Spleen (tissue), 7 donors: ENCODE measurements around a stretch of chr3.

- PRO-cap, 4 experiments = no peak in any of the 4 experiments
- RAMPAGE, long total RNA, 4 experiments = no peak in any of the 4 experiments
These were observed 31.4 kb downstream of the TMEM212 start for GRCh38 chr3:171874203-171875291.

- PRO-cap, 4 experiments = peak in 2 of 4 experiments; most common plus-strand start chr3:171975687 (in 2)
- RAMPAGE, long total RNA, 4 experiments = no peak in any of the 4 experiments
These were observed 64.0 kb upstream of the FNDC3B start for GRCh38 chr3:171975359-171975791.

- PRO-cap, 4 experiments = peak in 4 of 4 experiments; most common plus-strand start chr3:172040540 (in 4); most common minus-strand start chr3:172040481 (in 2)
- RAMPAGE, long total RNA, 4 experiments = start-site peak on the plus strand in 1 of 4 experiments, at chr3:172040527-172040577 at its widest, 143 reads per replicate
These were observed 1.3 kb downstream of the FNDC3B start for GRCh38 chr3:172040348-172041368.

DNA sequence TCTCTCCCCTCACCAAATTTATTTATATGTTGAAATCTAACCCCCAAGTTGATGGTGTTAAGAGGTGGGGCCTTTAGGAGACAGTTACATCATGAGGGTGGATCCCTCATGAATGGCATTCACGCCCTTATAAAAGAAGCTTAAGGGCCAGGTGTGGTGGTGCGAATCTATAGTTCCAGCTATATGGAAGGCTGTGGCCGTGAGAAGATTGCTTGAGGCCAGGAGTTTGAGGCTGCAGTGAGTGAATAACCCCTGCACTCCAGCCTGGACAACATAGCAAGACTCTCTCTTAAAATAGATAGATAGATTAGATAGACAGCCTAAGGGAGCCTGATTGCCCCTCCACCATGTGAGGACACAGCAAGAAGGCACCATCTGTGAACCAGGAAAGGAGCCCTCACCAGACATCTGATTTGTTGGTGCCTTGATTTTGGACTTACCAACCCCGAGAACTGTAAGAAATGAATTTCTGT, 24.5 kb downstream of the FNDC3B start:
- PRO-cap, 4 experiments = no peak in any of the 4 experiments
- RAMPAGE, long total RNA, 4 experiments = no peak in any of the 4 experiments

DNA sequence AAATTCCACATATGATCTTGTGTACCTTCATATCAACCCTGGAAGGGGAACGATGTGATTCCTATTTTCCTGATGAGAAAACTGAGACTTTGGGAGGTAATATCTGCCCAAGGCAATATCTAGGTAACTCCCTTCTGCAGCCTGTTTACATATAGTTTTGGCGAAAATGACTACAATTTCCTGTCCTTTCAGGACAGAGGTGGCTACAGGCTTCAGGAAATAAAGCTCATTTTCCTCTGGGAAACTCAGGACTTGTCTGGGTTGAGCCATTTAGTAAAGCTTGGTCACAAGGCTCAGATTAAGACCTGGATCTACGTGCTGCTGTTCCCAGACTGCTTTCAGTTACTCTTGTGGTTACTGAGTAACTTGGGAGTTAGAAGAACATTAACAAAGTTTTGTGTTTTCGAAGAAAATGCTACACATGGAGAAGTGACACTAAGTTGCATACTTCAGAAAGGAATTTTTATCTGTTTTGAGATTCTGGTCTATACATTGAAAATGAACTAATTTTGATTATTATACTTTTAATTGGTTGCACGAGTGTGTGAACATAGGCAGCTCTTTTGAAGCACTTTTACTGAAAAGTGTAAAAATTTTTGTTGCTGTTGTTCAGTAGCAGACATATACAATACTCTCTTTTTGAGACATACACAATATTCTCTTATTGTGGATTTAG, 27.1 kb downstream of the FNDC3B start:
- PRO-cap, 4 experiments = no peak in any of the 4 experiments
- RAMPAGE, long total RNA, 4 experiments = no peak in any of the 4 experiments

GRCh38 chr3:172102523-172102915, 63.1 kb downstream of the FNDC3B start:
- PRO-cap, 4 experiments = no peak in any of the 4 experiments
- RAMPAGE, long total RNA, 4 experiments = no peak in any of the 4 experiments

- PRO-cap, 4 experiments = no peak in any of the 4 experiments
- RAMPAGE, long total RNA, 4 experiments = no peak in any of the 4 experiments
These were observed 171.6 kb downstream of the FNDC3B start for GRCh38 chr3:172210900-172211496.

DNA sequence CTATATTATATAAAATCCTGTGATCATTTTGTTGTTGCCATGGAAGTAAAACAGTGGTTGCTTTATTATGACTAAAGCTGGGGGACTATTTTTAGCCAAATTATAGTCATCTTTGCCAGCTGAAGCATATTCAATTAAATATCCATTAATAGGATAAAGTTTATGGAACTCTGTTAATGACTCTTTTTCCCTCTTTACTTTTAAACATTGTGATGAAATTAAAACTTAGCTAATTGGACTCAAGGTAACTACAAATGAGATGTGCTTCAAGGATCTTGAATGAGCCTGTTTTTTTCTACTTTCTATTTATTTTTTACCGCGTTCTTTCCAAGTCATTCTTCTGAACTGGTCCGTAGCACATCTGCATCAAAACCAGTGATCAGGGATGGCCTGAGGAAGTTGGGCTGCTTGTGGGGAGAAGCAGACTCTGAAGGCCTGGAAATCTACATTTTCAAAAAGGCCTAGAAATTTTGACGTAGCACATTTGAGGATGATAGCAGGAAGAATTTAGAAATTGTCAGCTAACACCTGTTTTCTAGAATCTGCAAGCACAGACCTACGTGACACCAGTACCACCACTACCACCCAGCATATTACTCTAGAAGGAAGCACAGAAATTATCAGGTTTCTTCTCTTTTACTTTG, 172.8 kb downstream of the FNDC3B start:
- PRO-cap, 4 experiments = no peak in any of the 4 experiments
- RAMPAGE, long total RNA, 4 experiments = no peak in any of the 4 experiments

DNA sequence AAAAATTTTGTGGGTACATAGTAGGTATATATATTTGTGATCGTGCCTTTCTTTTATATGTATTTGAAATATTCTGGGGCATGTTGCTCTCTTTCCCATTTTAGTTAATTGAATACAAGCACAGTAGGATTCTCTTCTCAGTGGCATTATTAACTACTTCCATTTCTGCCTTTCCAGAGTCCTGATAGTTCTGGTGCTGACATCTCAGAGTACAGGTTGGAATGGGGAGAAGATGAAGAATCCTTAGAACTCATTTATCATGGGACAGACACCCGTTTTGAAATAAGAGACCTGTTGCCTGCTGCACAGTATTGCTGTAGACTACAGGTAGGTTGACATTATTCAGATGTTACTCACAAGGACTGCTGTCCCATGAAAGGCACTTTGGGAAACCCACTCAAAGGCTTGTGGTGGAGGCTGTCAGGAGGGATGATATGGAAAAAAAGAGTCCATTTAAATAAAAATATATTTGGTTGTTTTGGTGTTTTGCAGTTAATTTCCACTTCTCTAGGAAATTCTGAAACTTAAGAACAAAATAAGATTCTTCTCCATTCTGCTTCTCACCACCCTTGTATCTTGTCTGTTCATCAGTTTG, 101.1 kb downstream of the GHSR start:
- PRO-cap, 4 experiments = no peak in any of the 4 experiments
- RAMPAGE, long total RNA, 4 experiments = no peak in any of the 4 experiments

DNA sequence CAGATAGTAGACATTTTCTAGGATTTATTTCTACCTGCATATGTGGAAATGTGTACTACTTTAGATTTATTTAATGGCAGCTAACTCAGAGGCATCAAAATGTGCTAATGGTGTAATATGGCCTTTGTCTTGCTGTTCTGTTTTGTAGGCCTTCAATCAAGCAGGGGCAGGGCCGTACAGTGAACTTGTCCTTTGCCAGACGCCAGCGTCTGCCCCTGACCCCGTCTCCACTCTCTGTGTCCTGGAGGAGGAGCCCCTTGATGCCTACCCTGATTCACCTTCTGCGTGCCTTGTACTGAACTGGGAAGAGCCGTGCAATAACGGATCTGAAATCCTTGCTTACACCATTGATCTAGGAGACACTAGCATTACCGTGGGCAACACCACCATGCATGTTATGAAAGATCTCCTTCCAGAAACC, 95.6 kb downstream of the GHSR start:
- PRO-cap, 4 experiments = no peak in any of the 4 experiments
- RAMPAGE, long total RNA, 4 experiments = no peak in any of the 4 experiments

DNA sequence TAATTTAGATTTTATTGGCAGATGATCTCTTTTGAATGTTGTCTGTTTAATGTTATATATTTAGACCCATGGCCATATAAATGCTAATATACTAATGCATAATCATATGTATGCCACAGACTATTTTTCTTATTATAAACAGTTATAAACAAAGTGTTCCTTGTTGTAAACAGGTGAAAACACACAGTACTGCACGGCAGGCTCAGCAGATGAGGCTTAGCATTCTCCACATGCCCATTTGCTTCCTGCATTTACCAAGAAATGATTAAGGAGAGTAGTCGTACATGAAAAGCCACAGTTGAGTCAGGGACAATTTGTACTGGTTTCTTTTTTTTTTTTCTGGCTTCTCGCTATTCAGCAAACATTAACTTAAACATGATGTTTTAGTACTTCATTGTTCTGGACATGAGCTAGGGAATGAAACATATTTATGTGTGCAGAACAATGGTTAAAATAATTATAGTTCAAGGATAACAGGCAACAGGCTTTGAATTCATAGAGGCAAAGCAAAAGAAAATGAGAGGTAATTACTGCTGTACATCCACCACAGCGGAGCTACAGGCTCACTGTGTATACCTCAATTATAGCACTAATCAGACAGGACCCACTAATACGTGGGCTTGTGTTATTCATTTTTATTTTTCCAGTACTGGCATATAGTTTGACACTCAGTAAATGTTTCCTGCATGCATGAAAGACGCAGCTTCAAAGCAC, 63.4 kb downstream of the GHSR start:
- PRO-cap, 4 experiments = no peak in any of the 4 experiments
- RAMPAGE, long total RNA, 4 experiments = no peak in any of the 4 experiments

- PRO-cap, 4 experiments = no peak in any of the 4 experiments
- RAMPAGE, long total RNA, 4 experiments = no peak in any of the 4 experiments
These were observed 6.7 kb downstream of the TNFSF10 start for GRCh38 chr3:172516257-172517273.

- PRO-cap, 4 experiments = no peak in any of the 4 experiments
- RAMPAGE, long total RNA, 4 experiments = no peak in any of the 4 experiments
These were observed 77.9 kb upstream of the TNFSF10 start for GRCh38 chr3:172600969-172601596.

DNA sequence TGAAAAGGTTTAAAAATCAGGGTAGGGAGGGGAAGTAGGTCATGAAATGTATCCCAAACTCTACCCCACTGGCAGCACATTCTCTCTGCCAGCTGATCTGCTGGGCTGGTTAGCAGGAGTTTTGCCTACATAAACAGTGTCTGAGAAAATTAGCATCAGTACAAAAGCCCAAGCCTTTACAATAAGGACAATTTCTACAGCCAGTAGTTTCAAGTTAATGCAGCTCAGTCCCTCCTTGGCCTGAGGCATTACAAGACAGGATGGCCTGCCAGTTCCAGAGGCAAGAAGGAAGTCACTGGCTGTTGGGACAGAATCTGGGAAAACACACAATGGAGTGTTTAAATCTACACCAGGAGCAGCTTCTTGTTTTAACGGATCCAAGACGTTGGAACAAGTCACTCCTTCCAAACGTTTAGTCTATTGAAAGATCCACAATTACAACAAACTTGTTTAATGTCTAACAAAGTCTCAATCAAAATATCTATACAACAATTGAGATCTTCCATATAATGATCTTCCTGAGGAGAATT, 32.7 kb downstream of the NCEH1 start:
- PRO-cap, 4 experiments = no peak in any of the 4 experiments
- RAMPAGE, long total RNA, 4 experiments = no peak in any of the 4 experiments

GRCh38 chr3:173396205-173397019, 1.1 kb upstream of the NLGN1 start:
- PRO-cap, 4 experiments = no peak in any of the 4 experiments
- RAMPAGE, long total RNA, 4 experiments = no peak in any of the 4 experiments

DNA sequence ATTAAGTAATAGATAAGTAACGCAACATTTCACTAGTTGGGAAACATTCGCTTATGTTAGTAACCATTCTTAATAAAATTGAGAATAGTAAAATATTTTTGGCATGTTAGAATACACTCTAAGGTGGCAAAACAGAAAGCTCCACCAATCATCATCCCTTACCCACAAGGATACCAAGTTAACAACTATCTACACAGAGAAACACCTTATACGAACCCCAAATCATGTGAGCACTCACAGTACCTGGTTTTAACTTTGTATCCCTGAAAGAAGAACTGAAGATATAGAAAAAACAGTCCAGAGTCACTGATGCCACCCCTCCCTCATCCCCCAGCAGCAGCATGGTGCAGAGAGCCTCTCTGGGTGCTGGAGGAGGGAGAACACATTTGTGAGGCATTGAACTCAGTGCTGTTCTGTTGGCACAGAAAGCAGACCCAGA, 32.0 kb downstream of the NAALADL2 start:
- PRO-cap, 4 experiments = no peak in any of the 4 experiments
- RAMPAGE, long total RNA, 4 experiments = no peak in any of the 4 experiments

GRCh38 chr3:176906414-176906798, 290.9 kb downstream of the TBL1XR1 start:
- PRO-cap, 4 experiments = no peak in any of the 4 experiments
- RAMPAGE, long total RNA, 4 experiments = no peak in any of the 4 experiments

DNA sequence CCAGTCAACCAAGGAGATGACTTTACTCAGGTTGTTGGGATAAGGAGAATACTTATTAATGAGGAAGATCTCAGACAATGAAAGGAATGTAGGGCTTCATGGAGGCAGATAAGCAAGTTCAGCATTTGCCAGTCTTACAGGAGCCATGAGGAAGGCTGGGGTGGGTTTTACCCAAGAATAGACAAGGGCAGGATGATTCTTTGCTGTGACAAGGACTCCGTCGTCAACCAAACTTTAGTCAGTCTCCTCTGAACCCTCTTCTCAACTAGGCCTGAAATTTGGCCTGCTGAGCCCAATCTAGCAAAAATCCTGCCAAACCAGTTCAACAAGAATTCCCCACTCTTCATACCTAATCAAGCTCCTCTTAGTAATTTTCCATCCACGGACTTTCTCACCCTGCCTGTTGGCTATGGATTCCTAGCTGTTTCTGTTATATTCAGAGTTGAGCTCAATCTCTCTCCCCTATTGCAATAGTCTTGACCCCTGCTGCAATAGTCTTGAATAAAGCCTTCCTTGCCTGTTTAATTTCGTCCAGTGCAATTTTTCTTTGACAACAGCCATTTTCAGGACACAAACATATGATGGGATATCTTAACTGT, 280.5 kb downstream of the TBL1XR1 start:
- PRO-cap, 4 experiments = no peak in any of the 4 experiments
- RAMPAGE, long total RNA, 4 experiments = no peak in any of the 4 experiments

- PRO-cap, 4 experiments = no peak in any of the 4 experiments
- RAMPAGE, long total RNA, 4 experiments = no peak in any of the 4 experiments
These were observed 156.1 kb downstream of the TBL1XR1 start for GRCh38 chr3:177041097-177041637.

GRCh38 chr3:177051336-177052015, 145.8 kb downstream of the TBL1XR1 start:
- PRO-cap, 4 experiments = no peak in any of the 4 experiments
- RAMPAGE, long total RNA, 4 experiments = start-site peak on the minus strand in 1 of 4 experiments, at chr3:177051508-177051708 at its widest, 21 to 54 reads per replicate